Cerebral cortex (tissue), 2 donors: ENCODE results near the genes SPATA31D4 and IDNK.

- PRO-cap, 2 experiments, result no peak in any of the 2 experiments
Measured at GRCh38 chr9:77211062-77211807, 33.9 kb downstream of the VPS13A start.

GRCh38 chr9:77408823-77409791, 231.8 kb downstream of the VPS13A start:
- PRO-cap, 2 experiments, result no peak in any of the 2 experiments

GRCh38 chr9:77849814-77851268, 181.3 kb downstream of the GNAQ start:
- PRO-cap, 2 experiments, result no peak in any of the 2 experiments

- PRO-cap, 2 experiments, result no peak in any of the 2 experiments
Measured at GRCh38 chr9:77945668-77946378, 85.8 kb downstream of the GNAQ start.

DNA sequence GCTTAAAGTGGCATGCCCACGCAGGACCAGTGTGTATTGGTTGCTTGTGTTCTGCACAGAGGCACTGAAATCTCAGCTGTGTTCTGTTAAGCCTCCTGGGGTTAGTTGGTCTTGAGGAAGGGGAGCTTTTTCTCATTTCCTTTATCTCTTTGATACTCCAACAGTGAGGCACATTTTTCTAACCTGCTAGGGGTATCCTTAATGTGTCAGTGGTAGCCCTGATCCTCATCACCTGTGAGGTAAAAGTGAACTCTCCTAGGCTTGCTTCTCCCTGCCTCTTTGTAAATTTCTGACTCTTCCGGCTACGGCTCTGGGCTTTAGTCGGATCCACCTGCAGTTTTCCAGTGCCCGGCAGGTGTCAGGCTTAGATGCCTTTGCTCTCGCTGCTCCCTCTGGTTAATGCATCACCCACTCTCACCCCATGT, 3.5 kb downstream of the CEP78 start:
- PRO-cap, 2 experiments, result peak in 1 of 2 experiments; most common minus-strand start position 291 of the sequence (in 1)

DNA sequence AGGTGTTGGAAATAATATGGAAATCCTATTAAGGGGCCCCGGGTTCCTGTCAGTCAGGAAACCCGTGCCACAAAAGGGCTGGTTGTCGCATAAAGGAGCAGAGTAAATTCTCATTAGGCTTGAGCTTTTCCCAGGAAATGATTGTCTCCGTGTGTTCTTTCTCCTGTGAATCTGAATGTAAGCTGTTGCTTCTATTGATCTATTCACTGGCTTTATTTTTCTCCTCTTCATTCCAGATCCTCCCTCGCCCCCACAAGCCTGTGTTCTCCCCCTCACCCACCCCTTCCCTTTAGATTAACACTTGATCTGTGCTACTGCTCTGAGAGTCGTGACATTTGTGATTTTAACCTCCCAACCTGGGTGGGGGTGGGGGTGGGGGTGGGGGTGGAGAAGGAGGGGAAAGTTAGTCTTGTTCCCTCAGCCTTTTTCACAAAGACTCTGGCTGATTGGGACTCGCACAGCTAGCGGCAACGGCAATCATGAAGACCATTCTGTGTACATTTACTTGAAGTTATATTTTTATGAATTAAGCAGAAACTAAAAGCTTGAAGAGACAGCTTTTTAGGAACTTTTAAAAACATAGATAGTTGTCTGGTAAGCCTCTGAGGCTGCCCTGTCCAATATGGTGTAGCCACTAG, 91.0 kb downstream of the TLE4 start:
- PRO-cap, 2 experiments, result peak in 1 of 2 experiments; most common plus-strand start position 430 of the sequence (in 1); most common minus-strand start position 173 of the sequence (in 1)

DNA sequence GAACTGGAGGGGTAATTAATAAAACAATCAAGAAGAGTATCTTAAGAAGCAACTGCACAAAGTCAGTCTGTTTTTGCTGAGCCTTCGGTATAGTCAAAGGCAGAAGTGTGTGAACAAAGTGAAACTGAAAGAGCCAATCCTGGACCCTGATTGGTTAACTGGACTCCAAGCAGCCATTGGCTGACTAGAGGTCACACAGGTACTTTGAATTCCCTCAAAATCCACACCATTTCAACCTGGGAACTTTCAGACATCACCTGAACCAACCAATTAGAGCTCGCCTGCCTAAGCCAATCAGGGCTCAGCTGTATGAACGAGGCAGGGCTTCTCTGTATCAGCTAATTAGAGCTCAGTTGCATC, 286.7 kb downstream of the TLE4 start:
- PRO-cap, 2 experiments, result no peak in any of the 2 experiments

GRCh38 chr9:81372489-81373125, 316.7 kb downstream of the TLE1 start:
- PRO-cap, 2 experiments, result no peak in any of the 2 experiments

DNA sequence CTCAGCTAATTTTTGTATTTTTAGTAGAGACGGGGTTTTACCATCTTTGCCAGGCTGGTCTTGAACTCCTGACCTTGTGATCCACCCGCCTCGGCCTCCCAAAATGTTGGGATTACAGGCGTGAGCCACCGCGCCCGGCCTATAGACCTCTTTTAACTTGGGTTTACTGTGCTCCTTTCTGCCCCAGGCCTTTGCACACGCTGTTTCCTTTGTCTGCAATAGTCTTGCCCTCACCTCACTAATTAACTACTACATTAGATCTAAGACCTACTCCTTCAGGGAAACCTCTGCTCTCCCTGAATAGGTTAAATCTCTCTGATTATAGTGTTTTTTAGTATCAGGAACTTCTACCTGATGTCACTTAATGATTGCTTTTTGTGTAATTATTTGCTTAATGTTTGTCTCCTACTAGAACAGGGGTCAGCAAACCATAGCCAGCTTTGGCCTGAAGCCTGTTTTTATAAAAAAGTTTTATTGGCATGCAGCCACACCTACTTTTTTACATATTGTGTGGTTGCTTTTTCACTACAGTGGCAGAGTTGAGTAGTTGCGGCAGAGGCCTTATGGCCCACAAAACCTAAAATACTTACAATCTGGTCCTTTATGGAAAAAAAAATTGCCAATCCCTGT, 31.2 kb upstream of the TLE1 start:
- PRO-cap, 2 experiments, result no peak in any of the 2 experiments

DNA sequence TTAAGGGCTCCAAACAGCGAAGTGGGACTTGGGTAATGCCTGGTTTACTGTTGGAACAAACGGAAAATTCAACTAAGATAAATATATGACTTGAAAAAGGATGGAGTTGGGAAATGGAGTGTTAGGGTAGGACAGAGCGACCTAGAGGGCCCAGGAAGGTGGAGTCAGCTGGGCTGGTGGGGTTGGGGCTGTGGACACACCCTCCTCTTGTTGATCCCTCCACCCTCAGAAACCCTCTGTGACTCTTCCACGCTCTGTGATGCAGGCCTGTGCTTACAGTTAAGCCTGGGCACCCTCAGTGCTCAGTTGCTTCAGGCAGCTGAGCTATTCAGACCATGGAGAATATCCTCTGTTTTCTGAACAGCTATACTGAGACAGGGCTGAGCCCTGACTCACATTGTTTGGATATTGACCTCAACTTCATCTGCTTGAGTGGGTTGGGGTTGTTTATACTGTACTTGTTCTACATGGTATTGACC, at the start of gene SPATA31D4:
Gene SPATA31D4 (plus strand): TSS at position 250 of the 479 bp plus-strand sequence.
- PRO-cap, 2 experiments, result no peak in any of the 2 experiments

DNA sequence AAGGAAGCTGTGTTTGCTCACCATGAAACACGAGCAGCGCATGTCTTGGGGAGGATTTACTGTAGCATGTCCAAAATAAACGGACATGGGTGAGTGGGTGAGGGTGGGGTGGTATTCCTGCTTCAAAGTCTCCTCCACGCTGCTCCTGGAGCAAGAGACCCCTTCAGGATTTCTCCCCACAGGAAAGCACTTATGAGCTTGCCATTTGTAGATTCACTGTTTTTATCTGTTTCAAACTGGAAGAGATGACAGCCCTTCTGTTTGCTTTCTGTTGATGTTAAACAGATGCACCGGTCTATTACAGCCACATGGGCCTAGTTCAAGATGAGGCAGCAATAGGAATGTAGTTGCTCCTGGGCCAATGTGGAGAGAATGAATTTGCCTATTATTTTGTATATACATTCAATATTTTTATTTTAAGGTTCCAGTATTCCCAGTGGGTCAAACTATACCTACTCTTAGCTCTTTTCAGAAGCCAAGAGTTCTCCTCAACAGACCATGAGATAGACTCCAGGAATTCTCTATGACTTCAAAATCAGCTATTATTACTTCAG, 461.7 kb downstream of the RASEF start:
- PRO-cap, 2 experiments, result no peak in any of the 2 experiments

DNA sequence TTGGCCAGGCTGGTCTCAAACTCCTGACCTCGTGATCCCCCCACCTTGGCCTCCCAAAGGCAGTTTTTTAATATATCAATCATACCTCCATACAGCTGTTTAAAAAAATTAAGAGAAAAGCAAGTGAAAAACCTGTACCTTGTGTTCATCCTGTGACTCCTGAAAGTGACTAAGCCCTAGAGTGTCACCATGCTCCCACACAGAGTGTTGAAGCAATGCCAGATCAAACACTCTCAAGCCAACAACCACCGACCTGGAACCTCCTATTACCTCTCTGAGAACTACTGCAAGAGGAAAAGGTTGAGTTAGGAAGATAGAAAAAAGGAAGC, 123.5 kb downstream of the RASEF start:
- PRO-cap, 2 experiments, result no peak in any of the 2 experiments

GRCh38 chr9:83005764-83006698, 56.9 kb downstream of the RASEF start:
- PRO-cap, 2 experiments, result no peak in any of the 2 experiments

- PRO-cap, 2 experiments, result peak in 1 of 2 experiments; most common plus-strand start chr9:83622983 (in 1); most common minus-strand start chr9:83622907 (in 1)
Measured at GRCh38 chr9:83622621-83623192, at the start of gene IDNK. IDNK (plus strand) TSS chr9:83623143.

- PRO-cap, 2 experiments, result peak in 1 of 2 experiments; most common minus-strand start chr9:83623571 (in 1)
Measured at GRCh38 chr9:83623193-83624191, 549 bp downstream of the IDNK start.

- PRO-cap, 2 experiments, result no peak in any of the 2 experiments
Measured at GRCh38 chr9:83671760-83672757, 35.7 kb downstream of the UBQLN1 start.

DNA sequence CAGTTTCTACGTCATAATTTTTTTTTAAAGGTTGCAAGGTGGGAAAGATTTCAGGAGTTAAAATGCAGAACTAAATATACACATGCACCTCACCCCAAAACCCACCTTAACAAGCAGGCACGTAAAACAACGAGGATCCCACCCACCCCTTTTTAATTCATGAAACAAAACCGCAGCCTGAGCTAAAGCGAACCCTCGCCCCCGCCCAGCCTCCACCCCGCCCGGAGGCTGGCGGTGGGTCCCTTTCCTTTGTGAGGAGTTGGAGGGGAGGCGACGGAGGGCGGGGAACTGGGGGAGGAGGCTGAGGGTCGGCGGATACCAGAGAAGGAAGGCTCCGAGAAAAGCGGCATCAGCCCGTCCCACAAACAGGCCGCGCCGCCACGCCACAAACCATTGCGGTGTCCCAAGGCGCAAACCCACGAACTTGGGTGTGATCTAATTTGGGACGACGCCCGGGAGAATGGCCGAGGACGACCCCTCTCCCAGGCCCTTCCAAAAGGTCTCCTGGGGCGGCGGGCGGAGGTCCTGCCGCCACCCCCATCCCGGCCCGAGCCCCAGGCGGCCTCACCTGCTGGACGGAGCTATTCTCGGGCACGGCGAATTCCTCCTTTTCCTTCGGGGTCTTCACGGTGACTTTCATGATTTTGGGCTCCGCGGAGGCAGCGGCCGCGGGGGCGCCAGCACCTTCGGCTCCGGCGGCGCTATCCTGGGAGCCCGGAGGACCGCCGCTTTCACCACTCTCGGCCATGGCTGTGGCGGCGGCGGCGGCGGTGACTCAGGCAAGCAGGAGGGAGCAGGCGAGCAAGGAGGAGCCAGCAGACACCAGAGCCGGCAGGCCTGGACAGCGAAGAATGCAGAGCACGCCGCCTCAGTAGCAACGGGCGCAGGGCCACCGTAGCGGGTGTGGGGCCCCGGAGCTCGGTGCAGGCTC, 561 bp downstream of the UBQLN1 start:
- PRO-cap, 2 experiments, result peak in 1 of 2 experiments; most common plus-strand start position 786 of the sequence (in 1); most common minus-strand start position 754 of the sequence (in 1)

DNA sequence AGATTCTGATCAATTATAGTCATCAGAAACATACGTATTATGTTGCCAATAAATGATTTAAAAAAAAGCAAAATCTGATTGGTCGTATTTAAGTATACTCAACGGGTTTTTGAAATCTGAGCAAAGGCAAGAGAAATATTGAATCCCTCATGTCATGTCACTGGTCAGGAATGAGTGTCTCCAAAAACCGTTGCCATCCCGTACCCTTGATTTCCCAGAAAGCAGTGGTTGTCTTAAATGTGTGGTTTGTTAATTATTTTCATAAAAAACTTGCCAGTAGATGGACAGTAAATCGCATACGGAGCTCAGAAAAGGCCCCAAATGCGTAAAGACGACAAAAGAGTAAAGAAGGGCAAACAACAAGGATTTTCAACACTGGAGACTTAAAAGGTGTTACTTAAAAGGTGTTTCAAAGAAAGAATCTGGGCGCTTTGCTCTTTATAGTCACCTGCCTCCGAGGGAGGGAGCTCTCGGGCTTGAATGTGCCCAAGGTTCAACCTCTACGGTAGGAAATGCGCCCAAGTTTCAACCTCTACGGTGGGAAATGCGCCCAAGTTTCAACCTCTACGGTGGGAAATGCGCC, 816 bp downstream of the KIF27 start:
- PRO-cap, 2 experiments, result no peak in any of the 2 experiments

DNA sequence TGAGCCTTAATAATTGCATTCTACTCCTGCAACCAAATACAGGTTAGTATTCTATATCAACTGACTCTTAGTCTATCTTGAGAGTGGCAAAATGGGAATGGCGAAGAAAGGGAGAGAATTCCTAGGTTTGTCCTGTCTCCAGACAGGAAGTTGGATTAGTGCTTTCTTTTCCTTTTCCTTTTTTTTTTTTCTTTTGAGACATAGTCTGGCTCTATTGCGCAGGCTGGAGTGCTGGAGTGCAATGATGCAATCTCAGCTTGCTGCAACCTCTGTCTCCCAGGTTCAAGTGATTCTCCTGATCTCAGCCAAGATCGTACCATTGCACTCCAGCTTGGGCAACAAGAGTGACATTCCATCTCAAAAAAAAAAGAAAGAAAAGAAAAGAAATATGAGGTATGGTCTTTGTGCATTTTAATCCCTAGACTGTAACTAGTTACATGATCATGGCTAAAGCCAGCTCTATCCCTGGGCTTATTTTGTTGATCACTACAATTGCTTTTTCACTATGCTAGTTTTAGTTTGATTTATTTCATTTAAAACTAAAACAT, 12.6 kb upstream of the KIF27 start:
- PRO-cap, 2 experiments, result no peak in any of the 2 experiments

GRCh38 chr9:84166901-84167378, 173.6 kb downstream of the SLC28A3 start:
- PRO-cap, 2 experiments, result no peak in any of the 2 experiments